ENCODE measurements around a stretch of chr3.

- PRO-cap = no peak
- RAMPAGE, long total RNA, 4 experiments = no peak in any of the 4 experiments
These were observed 239.2 kb downstream of the THRB start for GRCh38 chr3:24255437-24255949.

- PRO-cap = no peak
- RAMPAGE, long total RNA, 4 experiments = start-site peak on the minus strand in 1 of 4 experiments, at chr3:24328989-24329025 at its widest, 29 reads per replicate
These were observed 165.5 kb downstream of the THRB start for GRCh38 chr3:24328942-24329777.

GRCh38 chr3:24478358-24479055, 16.1 kb downstream of the THRB start:
- PRO-cap = no peak
- RAMPAGE, long total RNA, 4 experiments = no peak in any of the 4 experiments

- PRO-cap = no peak
- RAMPAGE, long total RNA, 4 experiments = no peak in any of the 4 experiments
These were observed 1.8 kb upstream of the THRB start for GRCh38 chr3:24496500-24496856.

DNA sequence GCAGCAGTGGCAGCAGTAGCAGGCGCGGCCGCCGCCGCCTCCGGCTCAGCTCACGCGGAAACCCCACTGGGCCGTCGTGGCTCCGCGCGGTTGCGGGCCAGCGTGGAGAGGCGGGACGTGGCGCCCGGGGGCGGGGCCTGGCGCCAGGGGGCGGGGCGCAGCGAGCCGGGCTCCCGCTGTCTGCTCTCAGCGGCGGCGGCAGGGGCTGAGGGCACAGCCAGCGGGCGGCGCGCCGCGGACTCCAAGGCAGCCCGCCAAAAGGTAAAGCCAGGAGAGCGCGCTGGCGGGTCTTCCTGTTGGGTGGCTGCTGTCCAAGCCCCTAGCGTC, 334.5 kb upstream of the THRB start:
- PRO-cap = no peak
- RAMPAGE, long total RNA, 4 experiments = no peak in any of the 4 experiments

DNA sequence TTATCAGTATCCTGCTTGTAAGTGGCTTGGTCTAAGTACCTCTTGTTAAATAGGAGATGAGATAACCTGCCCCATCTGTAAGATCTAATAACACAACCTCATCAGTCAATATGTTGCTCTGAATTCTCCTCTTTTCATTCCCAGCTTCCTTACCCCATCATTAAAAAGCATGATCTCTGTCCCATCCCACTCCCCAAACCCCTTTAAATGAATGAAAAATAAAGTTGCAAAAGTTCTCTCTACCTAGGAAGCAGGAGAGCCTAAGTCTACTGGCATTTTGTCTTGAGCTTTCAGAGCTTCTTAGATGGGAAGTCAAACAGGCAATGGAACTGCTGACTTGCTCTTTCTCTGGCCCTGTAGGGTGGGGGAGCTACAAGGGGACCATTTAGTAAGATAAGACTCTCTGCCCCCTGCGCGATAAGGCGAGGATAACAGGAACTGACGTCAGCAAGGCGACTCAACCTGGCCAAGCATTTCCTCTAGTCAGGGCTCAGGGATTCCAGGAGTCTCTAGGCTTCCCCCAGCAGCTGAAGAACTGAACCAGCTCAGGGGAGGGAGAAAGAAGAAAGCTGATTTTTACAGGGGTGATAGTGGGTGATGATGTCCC, 5.7 kb downstream of the RARB start:
- PRO-cap = no peak
- RAMPAGE, long total RNA, 4 experiments = no peak in any of the 4 experiments

DNA sequence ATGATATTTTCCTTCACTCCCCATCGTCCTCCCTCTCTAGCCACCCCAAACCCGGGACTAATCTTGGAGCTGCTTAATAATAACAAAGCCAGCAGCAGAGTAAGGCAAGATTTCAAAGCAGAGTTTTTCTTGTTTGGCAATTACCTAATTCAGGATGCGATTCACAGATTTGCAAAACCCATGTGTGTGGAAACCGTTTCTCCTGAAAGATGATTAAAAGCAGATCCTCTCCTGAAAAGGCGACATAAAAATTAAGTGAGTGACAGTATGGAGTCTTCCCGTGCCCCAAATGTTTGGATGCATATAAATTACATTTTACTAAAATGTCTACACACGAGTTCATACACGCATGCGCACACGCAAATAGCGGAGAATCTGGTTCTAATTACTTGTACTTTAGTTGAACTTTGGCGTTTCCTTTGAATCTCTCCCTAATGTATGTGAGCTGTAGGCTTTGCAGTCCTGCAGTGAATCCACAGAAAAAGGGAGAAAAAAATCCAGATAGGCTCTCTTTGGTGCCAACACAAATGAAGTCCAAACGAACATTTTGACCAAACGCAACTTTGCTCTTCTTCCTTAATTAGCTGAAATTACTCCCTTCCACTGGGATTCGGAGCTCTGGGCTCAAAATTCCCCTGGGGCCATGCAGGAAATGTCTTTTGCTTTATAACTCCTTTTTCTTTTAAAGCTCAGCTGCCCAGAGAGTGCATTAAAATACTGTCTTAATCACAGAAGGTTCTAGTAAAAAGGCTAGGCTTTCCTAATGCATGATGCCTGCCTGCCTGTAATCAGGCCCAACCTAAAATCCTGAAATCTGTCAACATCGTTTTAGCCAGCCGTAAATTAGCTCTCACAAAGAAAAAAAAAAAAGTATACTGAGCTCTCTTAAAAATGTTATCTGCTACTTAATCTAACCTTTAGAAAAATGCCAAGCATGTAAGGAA, 26.0 kb downstream of the RARB start:
- PRO-cap = no peak
- RAMPAGE, long total RNA, 4 experiments = no peak in any of the 4 experiments

GRCh38 chr3:25620505-25620926, 44.2 kb downstream of the TOP2B start:
- PRO-cap = no peak
- RAMPAGE, long total RNA, 4 experiments = no peak in any of the 4 experiments

DNA sequence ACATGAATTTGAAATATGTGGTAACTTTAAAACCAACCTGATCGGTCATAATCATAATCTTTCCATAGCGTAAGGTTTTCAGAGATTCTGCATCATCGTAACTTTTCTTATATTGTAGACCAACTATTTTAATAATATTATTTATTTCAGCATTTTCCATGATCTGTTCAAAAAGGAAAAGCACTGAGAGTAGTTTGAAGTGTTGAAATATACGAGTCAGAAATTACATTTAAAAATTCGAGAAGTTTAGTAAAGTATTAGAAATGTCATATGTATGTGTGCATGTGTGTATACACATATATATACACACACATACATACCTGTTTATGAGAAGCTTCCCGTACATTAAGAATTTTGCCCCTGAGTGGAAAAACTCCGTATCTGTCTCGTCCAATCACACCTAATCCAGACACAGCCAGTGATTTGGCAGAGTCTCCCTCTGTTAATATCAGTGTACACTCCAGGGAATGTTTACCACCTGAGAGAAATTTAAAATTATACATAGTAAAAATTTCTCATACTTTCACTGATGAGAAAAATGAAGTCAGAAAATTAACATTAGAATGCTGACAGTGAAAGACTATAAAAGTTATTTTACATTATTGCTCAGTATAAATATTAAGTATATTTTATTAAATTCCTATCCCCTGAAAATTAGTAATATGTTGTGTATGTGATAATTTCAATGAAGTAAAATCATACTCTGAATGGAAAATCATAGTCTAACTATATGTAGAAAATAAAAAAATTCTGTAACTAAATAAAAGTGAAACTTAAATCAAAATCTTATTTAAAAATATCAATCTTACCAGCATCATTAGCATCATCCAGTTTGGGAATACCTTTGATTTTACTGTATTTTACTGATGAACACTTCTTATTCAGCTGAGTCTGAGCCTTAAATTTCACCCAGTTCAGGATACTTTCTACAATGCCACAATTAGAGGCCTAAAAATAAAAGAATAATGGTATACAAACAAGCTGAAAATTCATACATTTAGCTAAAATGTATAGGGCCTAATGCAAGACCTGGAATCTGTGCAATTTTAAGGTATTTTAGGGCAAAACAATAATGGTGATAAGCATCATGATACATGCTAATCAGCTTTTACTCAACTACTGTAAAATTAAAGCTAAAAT, 34.3 kb downstream of the TOP2B start:
- PRO-cap = no peak
- RAMPAGE, long total RNA, 4 experiments = start-site peak on the minus strand in 1 of 4 experiments, centred at position 413 of the sequence, 18 reads per replicate

GRCh38 chr3:25665002-25665779, 484 bp upstream of the TOP2B start:
- PRO-cap = bidirectional peak, plus-strand start at chr3:25665128, minus-strand start at chr3:25664884
- RAMPAGE, long total RNA, 4 experiments = no peak in any of the 4 experiments

DNA sequence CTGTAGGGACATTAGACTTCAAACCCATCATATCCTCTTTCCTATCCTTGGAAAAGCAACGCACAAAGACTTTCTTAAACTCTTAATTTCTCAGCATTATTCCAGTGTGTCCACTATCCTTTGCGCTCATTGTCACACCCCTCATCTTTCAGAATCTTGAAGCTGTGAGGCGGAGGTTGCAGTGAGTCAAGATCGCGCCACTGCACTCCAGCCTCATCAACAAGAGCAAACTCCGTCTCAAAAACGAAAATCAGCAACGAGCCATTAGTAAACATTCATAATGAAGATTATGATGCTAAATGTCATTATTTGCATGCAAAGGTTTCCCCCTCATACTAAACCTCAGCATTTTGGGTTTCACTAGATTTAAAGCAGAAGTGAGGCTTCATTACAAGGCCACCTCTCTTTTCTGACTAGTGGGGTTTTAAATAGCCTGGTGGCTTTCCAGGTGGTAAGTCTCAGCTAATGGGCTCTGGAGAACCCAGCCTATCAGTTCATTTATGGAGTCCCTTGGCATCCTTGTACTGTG, 1.7 kb downstream of the NGLY1 start:
- PRO-cap = no peak
- RAMPAGE, long total RNA, 4 experiments = no peak in any of the 4 experiments

- PRO-cap = no peak
- RAMPAGE, long total RNA, 4 experiments = no peak in any of the 4 experiments
These were observed 41.2 kb downstream of the EOMES start for GRCh38 chr3:27680597-27681698.

GRCh38 chr3:27714720-27715051, 7.4 kb downstream of the EOMES start:
- PRO-cap = no peak
- RAMPAGE, long total RNA, 4 experiments = no peak in any of the 4 experiments

- PRO-cap = unidirectional peak, minus-strand start at chr3:28576396
- RAMPAGE, long total RNA, 4 experiments = no peak in any of the 4 experiments
These were observed 227.5 kb upstream of the AZI2 start for GRCh38 chr3:28575814-28576902.

DNA sequence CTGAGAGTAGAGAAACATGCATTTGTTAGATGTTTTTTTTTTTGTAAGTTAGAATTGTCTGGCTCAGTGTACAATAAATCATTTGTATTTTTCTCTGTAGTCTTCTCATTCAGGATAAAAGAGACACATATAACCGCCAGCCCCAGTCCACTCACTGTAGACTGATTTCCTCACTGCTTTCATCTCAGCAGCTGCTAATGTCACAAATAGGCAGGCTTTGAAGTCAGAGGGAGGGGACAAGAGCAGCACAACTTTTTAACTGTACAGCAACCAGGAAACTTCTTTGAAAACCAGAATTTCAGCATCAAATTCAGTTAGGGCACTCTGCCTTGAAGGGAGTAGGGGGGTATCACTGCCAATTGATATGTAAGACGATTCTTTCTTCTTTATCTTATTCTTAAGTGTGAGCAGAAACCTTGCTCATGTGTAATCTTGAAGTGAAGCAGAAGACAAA, 140.1 kb upstream of the RBMS3 start:
- PRO-cap = no peak
- RAMPAGE, long total RNA, 4 experiments = no peak in any of the 4 experiments

DNA sequence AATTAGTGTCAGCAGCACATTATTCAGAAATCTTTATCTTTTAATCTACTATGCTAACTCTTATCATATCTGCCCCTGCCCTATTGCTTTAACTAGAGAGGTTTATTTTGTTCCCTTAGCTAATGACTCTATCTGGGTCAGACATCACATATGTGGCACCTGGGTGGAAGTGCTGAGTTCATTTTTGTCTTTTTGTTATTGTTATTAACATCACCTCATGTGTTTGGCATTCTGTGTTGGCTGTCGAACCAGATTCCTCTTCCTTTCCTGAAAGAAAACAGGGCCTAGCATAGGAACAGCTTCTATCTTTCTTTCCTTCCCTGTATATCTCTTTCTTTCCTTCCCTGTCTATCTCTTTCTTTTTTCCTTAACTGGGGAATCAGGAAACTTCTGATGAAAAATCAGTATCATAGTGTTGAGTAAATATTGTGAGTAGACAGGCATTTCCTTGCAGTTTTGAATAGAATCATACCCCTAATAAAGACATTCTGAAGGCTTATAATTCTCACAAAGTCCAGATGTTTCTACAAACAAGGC, 100.8 kb downstream of the RBMS3 start:
- PRO-cap = no peak
- RAMPAGE, long total RNA, 4 experiments = no peak in any of the 4 experiments

DNA sequence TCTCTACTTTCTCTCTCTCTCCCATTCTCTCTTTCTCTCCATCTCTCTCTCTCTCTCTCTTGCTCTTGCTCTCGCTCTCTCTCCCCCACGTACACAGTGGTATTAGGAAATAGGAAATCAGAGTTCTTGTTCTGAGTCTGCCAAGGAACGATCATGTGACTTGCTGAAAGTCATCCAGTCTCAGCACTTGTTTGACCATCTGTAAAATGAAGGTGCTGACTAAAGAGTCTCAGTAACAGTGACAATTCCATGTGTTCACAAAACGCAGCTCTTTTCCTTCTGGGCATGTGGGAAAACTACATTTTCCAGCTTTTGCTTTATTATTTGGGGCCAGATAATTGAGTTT, 445.0 kb upstream of the TGFBR2 start:
- PRO-cap = no peak
- RAMPAGE, long total RNA, 4 experiments = no peak in any of the 4 experiments

- PRO-cap = no peak
- RAMPAGE, long total RNA, 4 experiments = no peak in any of the 4 experiments
These were observed 110.7 kb upstream of the TGFBR2 start for GRCh38 chr3:30495554-30496178.

GRCh38 chr3:30549373-30550195, 56.8 kb upstream of the TGFBR2 start:
- PRO-cap = no peak
- RAMPAGE, long total RNA, 4 experiments = no peak in any of the 4 experiments

DNA sequence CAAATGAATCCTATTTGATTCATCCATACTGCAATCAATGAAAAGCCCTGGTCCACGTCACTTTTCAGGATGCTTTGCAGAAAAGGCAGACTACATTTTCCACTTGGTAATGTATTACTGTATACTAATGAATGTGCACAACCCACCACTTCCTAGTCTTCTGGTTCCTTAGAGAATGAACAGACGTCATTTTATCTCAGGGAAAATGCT, 53.5 kb upstream of the TGFBR2 start:
- PRO-cap = unidirectional peak, minus-strand start at position 65 of the sequence
- RAMPAGE, long total RNA, 4 experiments = no peak in any of the 4 experiments

Measured in suprapubic skin (tissue), 4 donors.